Colic lymph node (tissue), 1 donor: ENCODE measurements around the genes RHBDD3, CABP7, LIF and SF3A1.

DNA sequence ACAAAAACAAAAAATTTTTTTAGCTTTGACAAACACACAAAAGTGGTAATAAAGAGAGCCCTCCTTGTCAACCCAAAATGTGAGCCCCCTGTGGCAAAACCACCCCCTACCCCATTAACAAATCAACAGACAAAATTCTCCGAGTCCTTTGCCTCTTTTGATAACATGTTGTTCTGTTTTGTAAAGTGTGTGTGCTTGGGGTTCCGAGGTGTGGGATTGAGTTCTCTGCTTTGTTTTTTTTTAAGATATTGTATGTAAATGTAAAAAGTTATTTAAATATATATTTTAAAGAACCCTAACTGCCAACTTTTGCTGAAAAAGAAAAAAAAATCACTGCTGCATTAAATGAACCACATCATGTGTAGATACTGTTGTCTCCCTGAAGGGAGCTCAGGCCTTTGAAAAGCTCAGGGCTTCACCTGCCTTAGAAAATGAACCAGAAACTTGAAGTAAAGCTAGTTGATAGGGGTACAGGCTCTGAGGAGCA lies 7.9 kb downstream of the C22orf31 start:
- PRO-cap: no peak

DNA sequence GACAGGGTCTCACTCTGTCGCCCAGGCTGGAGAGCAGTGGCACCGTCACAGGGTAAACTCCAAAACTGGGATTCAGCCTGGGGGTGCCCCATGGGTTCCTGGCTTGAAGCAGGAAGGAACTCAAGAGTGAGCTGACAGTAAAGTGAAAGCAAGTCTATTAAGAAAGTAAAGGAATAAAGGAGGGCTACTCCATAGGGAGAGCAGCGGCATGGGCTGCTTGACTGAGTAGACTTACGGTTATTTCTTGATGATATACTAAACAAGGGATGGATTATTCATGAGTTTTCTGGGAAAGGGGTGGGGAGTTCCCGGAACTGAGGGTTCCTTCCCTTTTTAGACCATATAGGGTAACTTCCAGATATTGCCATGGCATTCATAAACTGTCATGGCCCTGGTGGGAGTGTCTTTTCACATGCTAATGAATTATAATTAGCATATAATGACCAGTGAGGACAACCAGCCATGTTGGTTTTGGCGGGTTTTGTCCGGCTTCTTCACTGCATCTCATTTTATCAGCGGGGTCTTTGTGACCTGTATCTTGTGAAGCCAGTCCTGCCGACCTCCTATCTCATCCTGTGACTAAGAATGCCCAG lies 52.9 kb upstream of the EMID1 start:
- PRO-cap: no peak

- PRO-cap: no peak
Measured at GRCh38 chr22:29266576-29267520, 933 bp downstream of the RHBDD3 start.

GRCh38 chr22:29267521-29268373 lies at the start of gene RHBDD3:
Gene RHBDD3, minus strand, starts transcription at chr22:29267981.
- PRO-cap: bidirectional peak, plus-strand start at chr22:29268282, minus-strand start at chr22:29267971

GRCh38 chr22:29719778-29720298 lies at the start of gene CABP7:
Gene CABP7, plus strand, starts transcription at chr22:29720003.
- PRO-cap: no peak

- PRO-cap: no peak
Measured at GRCh38 chr22:29821081-29821865, 16.8 kb downstream of the ASCC2 start.

- PRO-cap: no peak
Measured at GRCh38 chr22:29871532-29872155, 11.3 kb upstream of the MTMR3 start.

GRCh38 chr22:30027116-30027501 lies 53.2 kb upstream of the HORMAD2 start:
- PRO-cap: no peak

- PRO-cap: bidirectional peak, plus-strand start at chr22:30246567, minus-strand start at chr22:30246475; unidirectional peak, minus-strand start at chr22:30246759
Measured at GRCh38 chr22:30246322-30246981, at the start of gene LIF. Gene LIF, minus strand, starts transcription at chr22:30246759.

DNA sequence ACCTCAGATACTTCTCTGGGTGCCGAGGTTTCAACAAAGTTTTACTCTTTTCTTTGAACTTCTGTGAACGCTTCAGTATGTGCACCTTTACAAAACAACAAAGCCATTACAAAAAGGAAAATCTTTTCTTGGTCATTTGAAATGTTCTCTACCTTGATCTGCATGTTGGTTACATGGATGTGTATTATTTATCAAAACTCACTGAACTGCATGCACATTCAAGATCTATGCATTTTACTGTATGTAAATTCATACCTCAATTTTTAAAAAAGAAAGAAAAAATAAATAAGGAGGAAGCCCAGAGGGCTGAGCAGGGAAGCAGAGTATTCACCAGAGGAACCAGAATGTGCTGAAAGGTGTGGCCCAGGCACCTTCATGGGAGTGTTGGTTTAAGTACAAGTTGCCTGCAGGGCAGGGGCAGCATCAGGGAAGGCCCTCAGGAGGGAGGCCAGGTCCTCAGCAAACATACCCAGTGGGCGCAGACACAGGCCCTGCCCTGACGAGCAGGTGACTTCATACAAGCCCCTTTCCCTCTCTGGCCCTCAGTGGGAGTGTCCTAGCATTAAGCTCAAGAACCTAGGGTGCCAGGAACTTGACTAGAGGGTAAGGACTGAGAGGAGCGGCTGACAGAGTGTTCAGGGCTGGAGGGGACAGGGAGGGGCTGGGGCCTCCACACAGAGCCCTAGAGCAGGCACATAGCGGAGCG lies 7.4 kb upstream of the CASTOR1 start:
- PRO-cap: bidirectional peak, plus-strand start at position 301 of the sequence, minus-strand start outside the sequence

DNA sequence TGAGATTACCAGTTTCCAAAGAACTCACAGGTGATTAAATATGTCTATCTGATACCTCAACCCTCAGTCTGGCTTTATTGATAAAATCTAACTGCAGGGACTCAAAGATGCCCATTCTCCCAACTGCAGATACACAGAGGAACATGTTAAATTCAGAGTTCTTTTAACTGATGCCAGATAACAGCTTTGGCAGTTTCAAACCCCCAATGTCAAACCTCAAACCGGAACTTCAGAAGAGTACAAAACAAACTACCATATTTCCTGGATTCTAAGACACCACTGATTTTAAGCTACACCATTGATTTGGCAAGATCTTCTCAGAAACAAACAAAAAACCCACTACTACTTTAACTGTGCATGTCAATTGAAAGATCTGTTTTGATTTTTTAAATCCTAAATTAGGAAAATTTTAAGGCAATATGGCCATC lies 17.0 kb upstream of the CASTOR1 start:
- PRO-cap: unidirectional peak, minus-strand start at position 145 of the sequence; bidirectional peak, plus-strand start at position 271 of the sequence, minus-strand start at position 145 of the sequence

GRCh38 chr22:30311307-30311891 lies 15.3 kb downstream of the TBC1D10A start:
- PRO-cap: no peak

GRCh38 chr22:30356266-30357254 lies at the start of gene SF3A1:
Gene SF3A1, minus strand, starts transcription at chr22:30356894.
- PRO-cap: bidirectional peak, plus-strand start at chr22:30356671, minus-strand start at chr22:30356544; bidirectional peak, plus-strand start at chr22:30356989, minus-strand start at chr22:30356910

DNA sequence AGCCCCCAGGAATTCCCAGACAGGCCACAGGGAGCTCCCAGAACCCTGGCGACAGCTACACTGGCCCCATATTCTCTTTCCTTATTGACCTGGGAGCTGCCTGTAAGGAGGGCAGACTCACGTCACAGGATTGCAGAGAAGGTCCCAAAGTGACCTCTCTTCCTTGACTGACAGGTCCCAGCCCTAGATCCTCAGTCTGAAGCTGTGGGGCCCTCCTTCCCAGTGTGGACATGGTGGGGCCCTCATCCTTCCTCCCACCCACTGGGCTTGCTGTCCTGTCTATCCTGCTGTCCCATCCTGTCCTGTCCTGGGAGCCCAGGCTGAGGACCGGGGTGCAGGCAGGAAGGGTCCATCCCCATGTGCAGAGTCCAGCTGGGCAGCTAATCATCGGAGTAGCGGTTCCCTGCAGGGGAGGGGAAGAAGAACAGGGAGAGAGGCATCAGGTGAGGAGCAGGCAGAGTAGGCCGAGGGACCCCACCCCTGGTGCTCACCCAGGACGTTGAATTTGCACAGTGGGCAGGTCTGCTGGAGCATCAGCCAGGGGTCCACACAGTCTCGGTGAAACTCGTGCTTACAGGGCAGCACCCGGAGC lies 7.9 kb downstream of the RNF215 start:
- PRO-cap: no peak

DNA sequence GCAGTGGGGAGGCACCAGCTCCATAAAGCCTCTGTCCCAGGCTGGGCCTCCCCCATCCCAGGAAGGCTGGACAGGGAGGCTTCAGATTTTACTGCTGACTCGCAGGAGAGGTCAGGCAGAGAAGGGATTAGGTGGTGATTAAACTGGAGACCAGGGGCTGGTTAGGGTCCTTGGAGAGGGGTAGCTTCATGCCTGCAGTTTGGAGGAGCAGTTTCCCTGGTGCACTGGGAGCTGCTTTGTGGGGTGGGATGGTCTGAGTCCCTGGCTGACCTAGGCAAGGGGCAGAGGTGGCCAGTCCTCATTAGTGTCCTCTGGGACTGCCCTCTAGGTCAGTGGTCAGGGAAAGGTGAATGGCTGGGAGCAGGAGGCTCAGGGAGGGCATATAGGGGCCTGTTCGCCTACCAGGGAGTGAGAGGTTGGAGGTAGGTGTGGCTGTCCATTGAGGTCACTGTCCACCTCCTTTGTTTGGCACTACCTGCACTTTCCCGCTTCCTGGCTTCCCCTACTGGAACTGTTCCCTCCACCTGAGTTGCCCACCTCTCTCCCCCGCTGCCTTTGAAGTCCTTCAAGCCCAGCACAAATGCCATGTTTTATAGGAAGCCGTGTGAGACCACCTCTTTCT lies 1.4 kb downstream of the SEC14L2 start:
- PRO-cap: no peak

DNA sequence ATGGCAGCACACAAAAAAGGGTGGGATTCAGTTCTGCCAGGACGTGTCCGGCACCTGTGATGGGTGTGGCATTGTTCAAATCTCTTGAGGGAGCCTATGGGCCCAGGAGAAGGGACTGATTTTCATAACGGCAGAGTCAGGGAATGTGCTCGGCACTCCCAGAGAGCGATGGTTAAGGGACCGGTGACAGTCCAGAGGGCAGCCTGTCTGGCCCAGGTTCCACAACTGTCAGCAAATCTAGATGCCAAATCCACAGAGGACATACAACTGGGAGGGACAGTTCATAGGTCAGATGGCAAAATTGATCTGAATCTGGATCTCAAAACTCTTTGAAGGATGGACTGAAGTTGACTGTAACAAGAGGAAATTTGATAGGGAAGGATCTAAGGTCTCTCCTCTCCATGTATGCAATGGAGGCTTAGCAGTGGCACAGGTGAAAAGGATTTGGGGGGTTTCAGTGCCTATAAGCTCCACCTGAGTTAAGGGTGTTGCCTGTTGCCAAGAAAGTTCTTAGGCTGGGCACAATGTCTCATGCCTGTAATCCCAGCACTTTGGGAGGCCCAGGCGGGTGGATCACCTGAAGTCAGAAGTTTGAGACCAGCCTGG lies 7.6 kb downstream of the SEC14L2 start:
- PRO-cap: no peak

DNA sequence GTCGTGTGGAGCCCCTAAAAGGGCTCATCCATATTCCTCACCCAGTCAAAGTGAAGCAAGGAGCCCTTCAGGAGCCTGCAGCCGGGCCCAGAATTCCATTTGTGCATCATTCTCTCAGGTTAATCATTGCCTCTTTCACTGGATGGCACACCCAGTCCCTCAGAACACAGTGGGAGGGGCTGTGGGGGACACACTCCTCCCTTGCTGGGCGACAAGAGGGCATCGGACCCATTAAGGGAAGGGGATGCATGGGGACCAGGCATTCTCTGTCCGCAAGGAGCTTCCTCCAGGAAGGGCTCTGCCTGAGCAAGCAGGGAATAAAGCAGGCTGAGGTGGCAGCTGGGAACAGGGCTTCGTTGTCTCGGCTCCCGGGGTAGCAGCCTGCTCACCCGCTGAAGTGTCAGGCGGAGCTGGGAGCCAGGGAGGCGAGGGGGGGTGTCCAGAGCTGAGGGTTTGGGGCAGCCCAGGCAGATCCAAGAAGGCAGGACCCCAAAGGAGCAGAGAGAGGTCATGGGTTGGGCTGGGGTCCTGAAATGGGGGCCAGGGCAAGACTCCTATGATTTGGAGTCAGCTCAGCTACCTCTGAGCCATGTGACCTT lies 1.6 kb downstream of the GAL3ST1 start:
- PRO-cap: no peak

GRCh38 chr22:30609911-30610811 lies 3.2 kb downstream of the TCN2 start:
- PRO-cap: no peak

DNA sequence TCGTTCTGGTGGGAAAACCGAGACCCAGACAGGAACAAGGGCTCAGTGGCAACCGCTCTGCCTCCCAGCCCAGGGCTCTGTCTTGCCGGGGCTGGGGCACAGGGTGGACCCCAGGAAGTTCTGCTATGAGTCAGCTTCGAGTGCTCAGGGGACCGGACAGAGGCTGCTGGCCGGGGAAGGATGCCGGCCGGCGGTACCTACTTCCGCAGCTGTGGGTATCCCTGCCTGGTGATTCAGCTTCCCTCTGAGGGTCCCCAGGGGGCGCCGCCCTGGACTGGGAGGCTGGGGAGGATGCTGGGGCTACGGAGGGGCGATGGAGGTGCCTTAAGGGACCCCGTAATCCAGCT lies 704 bp upstream of the SLC35E4 start:
- PRO-cap: no peak

DNA sequence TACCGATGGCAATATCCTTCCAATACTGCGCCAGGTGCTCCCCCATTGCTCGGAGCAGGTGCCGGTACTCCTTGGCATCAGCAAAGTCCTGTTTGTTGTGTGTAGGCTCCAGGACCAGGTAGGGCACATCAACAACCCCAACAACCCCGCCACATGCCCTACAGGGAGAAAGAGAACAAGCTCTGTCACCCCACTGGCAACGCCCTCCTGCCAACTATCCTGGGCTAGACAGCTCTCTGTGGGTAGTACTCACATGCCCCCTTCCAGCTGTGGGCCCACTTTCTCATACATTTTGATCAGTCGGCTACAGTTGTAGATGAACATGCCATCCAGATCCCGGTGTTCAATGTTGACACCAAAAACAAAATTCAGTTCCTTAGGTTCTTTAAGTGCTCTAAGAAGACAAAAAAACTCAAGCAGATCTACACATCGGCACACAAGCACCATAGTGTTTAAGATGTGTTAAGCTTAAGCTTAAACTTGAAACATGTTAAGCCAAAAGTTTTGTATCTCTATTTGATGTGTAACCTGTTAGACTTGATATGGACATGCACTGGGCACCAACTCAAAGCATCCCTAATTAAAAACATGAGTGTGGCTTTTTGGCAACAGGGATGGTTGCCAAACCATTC lies 30.6 kb downstream of the MORC2 start:
- PRO-cap: no peak